ENCODE measurements around the genes PEG3, ZNF587B, ZNF256, ZSCAN1 and RPS5.

- PRO-cap, result no peak
Measured at GRCh38 chr19:56091748-56092106, 29.4 kb downstream of the ZNF787 start.

- PRO-cap, result no peak
Measured at GRCh38 chr19:56110443-56110978, 10.6 kb downstream of the ZNF787 start.

DNA sequence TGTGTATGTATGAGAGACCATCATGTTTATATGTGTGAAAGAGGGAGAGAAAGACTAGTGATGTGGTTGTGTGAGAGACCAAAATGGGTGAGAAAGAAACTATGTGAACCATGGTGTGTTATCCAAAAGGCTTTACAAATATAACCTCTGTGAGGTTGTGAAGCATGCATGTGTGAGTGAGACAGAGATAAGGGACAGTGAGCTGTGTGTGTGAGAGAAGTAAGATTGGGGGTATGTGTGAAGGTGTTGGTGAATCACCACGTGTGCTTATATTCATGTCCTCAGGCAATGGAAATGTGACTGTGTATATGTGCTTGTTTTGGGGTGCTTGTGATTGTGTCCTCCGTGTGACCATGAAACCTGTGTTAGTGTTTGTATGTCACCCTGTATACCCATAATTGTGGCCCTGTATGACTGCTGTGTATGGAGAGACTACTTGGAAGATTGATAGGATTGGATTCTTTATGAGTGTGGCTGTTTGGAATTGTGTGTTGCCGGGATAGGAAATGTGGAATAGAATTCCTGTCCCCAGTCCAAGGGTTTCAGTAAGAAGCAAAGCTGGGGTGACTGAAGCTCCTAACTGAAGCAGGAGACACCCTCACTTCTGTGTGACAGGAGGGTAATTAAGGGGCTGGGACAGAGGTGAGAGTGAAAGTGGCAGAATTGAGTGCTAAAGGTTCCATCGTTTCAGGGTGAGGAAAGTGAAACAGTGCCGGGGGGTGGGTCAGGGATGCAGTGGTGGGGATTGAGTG is 2.8 kb downstream of the ZNF471 start:
- PRO-cap, result no peak

GRCh38 chr19:56840342-56841522 is at the start of gene PEG3:
Gene PEG3, minus strand, starts transcription at chr19:56840726.
- PRO-cap, result no peak

- PRO-cap, result no peak
Measured at GRCh38 chr19:56891096-56891369, 50.5 kb upstream of the PEG3 start.

- PRO-cap, result no peak
Measured at GRCh38 chr19:56966106-56966810, 125.7 kb upstream of the PEG3 start.

GRCh38 chr19:57219733-57220564 is 10.9 kb upstream of the AURKC start:
- PRO-cap, result no peak

DNA sequence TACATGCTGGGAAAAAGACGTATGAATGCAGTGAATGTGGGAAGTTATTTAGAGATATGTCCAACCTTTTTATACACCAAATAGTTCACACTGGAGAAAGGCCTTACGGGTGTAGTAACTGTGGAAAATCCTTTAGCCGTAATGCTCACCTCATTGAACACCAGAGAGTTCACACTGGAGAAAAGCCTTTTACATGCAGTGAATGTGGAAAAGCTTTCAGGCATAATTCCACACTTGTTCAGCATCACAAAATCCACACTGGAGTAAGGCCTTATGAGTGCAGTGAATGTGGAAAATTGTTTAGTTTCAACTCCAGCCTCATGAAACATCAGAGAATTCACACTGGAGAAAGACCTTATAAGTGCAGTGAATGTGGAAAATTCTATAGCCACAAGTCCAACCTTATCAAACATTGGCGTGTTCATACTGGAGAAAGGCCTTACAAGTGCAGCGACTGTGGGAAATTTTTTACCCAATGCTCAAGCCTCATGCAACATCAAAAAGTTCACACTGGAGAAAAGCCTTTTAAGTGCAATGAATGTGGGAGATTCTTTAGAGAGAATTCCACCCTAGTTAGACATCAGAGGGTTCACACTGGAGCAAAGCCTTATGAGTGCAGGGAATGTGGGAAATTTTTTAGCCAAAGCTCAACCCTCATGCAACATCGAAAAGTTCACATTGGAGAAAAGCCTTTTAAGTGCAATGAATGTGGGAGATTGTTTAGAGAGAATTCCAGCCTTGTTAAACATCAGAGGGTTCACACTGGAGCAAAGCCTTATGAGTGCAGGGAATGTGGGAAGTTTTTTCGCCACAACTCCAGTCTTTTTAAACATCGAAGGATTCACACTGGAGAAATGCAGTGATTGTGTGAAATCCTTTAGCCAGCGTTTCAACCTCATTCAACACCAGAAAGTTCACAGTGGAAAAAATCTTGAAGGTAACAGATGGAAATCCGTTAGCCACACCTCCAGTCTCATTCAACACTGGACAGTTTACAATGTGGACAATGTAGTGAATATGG is 6.0 kb downstream of the ZNF419 start:
- PRO-cap, result no peak

DNA sequence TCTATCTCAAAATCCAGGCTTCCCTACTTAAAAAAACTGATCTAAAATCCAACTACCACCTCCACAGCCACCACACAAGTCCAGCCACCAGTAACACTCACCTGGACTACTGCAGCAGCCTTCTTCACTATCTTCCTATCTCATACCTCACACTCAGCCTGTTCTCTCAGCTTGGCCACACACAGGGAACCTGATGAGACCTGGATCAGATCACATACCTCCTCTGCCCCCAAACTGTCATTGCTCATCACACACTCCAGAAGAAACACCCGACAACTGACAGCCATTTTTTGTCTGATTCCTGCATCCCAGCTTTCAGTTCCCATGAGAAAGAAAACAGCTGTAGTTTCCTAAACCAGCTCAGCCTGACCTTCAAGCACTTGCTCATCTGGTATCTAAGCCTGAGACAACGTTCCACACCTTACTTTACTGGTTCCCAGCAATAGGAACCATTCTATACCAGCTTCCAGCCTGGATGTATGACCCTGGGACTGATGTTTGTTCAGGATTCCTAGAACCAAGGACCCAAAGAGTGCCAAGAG is 1.2 kb downstream of the ZNF416 start:
- PRO-cap, result no peak

- PRO-cap, result no peak
Measured at GRCh38 chr19:57829607-57830956, at the start of gene ZNF587B. Gene ZNF587B, plus strand, starts transcription at chr19:57830299.

DNA sequence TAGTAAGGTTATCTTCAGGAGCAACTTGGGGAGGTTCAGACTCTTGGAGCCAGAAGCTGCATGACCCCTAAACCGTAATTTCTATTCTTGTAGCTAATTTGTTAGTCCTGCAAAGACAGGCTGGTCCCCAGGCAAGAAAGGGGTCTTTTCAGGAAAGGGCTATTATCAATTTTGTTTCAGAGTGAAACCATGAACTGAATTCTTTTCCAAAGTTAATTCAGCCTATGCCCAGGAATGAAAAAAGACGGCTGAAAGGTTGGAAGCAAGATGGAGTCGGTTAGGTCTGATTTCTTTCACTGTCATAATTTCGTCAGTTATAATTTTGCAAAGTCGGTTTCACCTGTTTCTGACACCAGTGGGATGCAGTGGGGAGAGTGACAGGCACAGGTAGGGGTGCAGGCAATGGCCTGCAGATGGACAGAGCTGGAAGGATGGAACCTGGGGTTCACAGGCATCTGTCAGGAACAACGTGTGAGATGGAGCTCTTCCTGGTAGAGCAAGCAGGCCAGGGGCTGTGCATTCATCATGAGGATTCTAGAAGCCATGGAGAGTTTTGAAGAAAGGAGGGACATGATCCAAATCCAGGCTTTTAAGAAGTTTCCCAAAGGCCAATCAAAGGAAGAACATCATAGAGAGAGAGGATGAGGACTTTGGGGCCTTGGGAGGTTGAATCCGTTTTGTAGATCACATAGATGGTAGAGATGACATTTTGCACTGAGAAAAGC is 1.7 kb downstream of the ZNF587 start:
- PRO-cap, result no peak

DNA sequence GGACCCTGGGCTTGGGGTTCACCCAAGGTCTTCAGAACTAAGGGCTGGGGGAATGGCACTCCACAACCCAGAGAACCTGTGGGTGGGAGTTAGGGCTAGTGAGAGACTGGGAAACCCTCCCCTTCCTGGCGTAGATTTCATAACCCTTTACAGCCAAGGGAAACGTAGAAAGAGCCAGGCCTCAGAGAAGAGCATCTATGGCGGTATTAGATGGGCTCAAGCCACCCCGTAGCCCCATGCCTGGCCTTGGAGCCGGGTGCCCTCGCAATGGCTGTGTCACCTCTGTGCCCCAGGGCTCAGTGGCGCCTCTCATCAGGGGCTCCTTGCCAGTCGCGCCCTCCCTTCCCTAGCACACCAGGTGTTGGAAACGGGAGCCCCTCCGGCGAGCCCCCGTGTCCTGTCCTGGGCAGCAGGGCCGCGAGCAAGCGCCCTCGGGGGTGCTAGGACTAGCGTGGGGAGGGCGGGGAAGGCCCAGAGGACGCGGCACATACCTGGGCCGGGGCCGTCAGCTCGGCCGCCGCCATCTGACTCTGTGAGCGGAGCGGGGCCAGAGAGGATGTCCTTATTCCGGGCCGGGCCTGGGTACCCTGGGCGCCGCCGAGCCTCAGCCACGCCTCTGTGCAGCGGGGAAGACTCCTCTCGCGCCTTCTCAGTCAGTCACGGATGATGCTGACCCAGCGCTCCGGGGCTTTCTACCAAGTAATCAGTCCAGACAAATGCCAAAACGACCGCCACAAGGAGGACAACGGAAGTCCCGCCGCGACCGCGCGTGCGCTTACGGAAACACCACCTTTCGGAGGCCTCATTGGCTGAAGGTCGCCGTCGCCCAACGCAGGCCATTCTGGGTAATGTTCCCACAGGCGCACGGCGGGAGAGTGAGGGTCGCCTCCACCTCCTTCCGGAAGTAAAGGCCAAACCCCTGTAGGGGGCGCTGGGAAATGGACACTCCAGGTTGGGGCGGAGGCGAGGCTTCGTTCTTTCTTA is at the start of gene ZNF256:
Gene ZNF256 (minus strand): TSS at position 756 of the 984 bp plus-strand sequence.
- PRO-cap, result no peak

GRCh38 chr19:58033673-58034655 is at the start of gene ZSCAN1:
Gene ZSCAN1, plus strand, starts transcription at chr19:58034025.
- PRO-cap, result no peak

GRCh38 chr19:58038831-58039195 is 5.0 kb downstream of the ZSCAN1 start:
- PRO-cap, result no peak

DNA sequence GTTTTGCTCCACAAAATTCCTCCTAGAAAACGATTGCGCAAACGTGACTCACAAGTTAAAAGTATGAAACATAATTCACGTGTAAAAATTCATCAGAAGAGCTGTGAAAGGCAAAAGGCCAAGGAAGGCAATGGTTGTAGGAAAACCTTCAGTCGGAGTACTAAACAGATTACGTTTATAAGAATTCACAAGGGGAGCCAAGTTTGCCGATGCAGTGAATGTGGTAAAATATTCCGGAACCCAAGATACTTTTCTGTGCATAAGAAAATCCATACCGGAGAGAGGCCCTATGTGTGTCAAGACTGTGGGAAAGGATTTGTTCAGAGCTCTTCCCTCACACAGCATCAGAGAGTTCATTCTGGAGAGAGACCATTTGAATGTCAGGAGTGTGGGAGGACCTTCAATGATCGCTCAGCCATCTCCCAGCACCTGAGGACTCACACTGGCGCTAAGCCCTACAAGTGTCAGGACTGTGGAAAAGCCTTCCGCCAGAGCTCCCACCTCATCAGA is 16.2 kb upstream of the ZNF544 start:
- PRO-cap, result no peak

DNA sequence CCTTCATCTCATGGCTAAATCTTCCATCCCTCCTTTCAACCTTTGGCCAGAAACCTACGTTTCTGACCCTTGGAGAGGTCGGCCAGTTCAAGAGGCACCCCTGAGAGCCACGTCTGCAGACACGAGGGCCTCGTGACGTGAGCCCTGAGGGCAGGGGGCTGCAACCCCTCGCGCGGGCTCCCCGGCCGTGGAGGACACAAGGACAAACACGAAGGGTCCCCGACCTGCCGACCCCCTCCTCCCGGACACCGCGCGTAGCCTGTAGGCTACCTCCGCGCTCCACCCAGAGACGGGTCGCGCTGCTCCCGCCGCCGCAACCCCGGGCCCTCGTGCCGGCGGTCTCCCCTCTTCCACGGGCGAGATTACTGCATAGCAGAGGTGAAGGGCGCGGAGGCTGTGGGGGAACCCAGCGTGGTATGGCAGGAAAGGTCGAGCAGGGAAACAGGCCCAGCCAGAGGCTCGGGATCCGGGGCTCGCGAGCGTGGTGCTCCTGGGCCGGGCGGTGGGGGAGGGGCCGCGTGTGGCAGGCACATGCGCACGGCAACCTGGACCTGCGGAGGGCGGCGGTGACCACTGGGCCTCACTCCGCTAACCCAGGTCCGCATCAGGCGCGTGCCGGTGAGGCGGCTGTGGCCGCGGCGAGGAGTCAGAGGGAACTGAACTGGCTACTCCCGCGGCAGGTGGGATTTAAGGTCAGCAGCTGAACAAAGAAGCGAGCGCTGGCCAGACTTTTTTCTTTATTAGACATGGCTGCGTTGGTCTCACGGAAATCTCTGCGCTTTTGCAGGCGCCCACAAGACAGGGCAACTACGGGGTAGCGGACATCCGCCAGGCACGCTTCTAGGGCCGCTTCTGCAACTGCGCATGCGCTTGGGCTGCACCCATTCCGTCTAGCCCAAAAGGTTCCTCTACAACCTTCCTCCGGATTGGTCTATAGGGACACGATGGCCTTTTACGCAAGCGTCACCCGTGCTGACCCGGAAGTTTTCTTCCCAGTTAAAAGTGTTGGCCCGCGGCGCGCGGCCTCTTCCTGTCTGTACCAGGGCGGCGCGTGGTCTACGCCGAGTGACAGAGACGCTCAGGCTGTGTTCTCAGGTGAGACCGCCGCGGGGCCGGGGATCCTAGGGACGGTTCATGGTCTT is at the start of gene RPS5:
Gene RPS5 (plus strand): TSS at position 1,025 of the 1,142 bp plus-strand sequence.
- PRO-cap, result bidirectional peak, plus-strand start at position 1,025 of the sequence, minus-strand start at position 854 of the sequence

DNA sequence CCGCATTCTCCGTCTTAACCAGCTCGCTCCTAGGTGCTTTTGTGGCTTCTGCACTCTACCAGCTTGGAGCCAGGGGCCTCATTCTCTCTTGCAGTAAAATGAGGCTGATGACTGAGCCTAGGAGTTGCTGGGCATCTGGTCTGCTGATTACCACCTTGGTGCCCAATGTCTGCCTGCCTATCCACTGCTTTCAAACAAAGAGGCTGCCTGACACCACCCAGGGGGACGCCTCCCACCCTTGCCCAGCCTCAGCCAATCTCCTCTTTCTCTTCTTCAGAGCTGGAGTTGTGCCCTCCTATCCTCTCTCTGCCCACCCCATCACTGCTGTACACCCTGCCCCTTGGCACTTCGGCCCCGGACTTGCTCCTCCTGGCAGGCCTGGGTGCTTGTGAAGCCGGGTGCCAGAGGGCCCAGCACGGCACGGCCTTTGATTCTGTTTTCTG is 4.8 kb downstream of the RNF225 start:
- PRO-cap, result no peak

DNA sequence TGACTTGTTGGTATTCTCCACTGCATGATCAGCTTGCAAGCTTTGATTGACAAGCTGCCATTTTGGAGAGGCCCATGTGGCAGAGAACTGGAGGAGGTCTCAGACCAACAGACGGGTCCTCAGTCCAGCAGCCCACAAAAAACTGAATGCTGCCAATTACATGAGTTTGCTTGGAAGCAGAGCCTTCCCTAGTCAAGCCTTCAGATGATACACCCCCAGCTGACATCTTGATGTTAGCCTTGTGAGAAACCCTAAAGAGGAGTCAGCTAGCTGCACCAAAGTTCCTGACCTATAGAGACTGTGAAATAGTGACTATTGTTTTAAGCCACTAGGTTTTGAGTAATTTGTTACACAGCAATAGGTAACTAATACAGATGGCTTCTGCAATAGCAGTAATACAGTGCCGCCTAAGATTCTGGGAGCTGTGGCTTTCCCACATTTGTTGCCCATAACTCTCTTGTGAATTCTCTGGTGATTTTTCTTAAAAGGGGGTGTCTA is 9.8 kb downstream of the ZNF132 start:
- PRO-cap, result no peak

GRCh38 chr19:58477042-58477311 is 825 bp downstream of the ZNF446 start:
- PRO-cap, result no peak

- PRO-cap, result no peak
Measured at GRCh38 chr19:58510495-58511096, 1.2 kb downstream of the SLC27A5 start.